ENCODE data around the gene IFIT1B.

DNA sequence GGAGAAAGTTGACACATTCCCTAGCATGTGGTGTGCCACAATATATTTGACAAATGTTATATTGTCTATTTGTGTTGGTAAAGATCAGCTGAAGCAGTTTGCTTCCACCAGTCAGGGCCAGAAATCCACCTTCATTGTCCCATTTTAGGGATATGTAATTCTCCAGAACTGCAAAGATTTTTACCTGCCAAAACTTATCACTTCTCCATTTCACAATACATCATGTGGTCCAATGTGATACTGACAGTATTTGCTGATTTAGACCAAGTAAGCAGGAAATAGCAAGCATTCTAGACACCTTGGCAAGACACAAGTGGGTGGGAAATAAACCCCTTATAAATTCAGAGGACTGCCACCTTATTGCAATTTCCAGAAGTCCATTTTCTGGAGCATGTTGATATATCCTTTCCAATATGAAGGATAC lies 18.6 kb upstream of the LIPA start:
- PRO-cap, 4 experiments = no peak in any of the 4 experiments
- RAMPAGE, long total RNA, 2 experiments = no peak in any of the 2 experiments

DNA sequence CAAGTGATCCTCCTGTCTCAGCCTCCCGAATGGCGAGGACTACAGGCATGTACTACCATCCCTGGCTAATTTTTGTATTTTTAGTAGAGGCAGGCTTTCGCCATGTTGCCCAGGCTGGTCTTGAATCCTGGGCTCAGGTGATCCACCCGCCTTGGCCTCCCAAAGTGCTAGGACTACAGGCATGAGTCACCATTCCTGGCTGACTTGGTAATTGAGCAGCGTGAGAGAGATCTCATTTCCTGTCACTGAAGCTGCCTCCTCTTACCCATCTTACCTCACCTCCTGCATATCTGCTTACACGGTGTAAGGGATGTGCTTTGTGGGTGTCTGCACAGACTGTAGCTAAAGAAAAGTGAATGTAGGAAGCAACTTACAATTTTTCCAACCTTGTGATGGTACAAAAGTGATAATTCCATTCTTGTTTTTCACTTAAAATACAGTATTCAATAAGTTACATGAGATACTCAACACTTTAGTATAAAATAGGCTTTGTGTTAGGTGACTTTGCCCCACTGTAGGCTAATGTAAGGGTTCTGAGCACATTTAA lies 9.8 kb downstream of the IFIT3 start:
- PRO-cap, 4 experiments = no peak in any of the 4 experiments
- RAMPAGE, long total RNA, 2 experiments = no peak in any of the 2 experiments
- RRBS = no CpG with 5 or more reads among the region's 6 CpGs

- PRO-cap, 4 experiments = no peak in any of the 4 experiments
- RAMPAGE, long total RNA, 2 experiments = no peak in any of the 2 experiments
- RRBS = no CpG with 5 or more reads among the region's 6 CpGs
Observed at GRCh38 chr10:89350800-89351327, 23.1 kb downstream of the IFIT3 start.

DNA sequence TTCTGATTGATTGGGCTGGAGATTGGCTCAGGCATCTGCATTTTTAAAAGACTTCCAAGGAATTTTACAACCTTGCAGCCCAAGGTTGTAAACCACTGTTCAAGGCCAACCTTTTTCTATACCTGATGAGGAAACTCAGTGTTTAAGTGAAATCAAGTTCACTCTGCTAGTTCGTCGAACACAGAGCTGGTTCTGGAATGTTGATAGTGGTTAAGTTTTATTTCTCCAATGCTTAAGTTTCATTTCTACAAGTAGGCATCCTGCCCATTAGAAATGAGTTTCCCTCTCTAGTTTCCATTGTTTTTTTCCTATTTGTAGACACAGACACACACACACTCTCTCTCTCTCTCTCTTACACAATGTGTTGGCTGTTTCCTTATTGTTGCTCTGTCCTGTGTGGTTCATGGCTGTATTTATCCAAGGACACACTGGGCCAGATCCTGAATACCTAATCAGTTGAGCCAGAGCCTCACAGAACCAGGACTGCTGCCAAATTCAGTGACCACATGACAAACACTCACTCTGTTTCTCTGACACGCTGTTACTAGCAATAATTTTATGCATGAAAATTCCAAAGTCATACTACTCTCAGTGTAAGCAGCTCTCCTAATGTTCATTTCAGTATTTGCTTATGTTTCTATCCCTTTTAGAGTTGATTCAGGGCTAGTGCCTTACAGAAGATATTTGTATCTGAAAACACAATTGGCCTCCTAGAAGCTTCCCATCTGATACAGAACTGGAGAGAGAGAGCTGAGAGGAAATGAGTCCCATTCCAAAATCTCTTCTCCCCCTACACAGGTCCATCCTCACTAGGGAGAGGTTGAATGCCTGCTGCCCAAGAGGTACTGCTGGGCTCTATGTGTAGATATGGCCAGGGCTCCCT lies 3.6 kb upstream of the IFIT1B start:
- PRO-cap, 4 experiments = peak in 2 of 4 experiments; most common plus-strand start position 745 of the sequence (in 2); most common minus-strand start position 389 of the sequence (in 1)
- RAMPAGE, long total RNA, 2 experiments = no peak in any of the 2 experiments
- RRBS = no CpG with 5 or more reads among the region's 3 CpGs

GRCh38 chr10:89377801-89378331 lies at the start of gene IFIT1B:
Gene IFIT1B (plus strand): TSS chr10:89378056.
- PRO-cap, 4 experiments = no peak in any of the 4 experiments
- RAMPAGE, long total RNA, 2 experiments = no peak in any of the 2 experiments
- RRBS = no CpG with 5 or more reads among the region's 2 CpGs

- PRO-cap, 4 experiments = peak in 4 of 4 experiments; most common plus-strand start chr10:89415118 (in 3); most common minus-strand start chr10:89415434 (in 3)
- RAMPAGE, long total RNA, 2 experiments = no peak in any of the 2 experiments
- RRBS = 3% methylated on average over 16 of the region's 61 CpGs
Observed at GRCh38 chr10:89414925-89415859, 824 bp downstream of the IFIT5 start.

DNA sequence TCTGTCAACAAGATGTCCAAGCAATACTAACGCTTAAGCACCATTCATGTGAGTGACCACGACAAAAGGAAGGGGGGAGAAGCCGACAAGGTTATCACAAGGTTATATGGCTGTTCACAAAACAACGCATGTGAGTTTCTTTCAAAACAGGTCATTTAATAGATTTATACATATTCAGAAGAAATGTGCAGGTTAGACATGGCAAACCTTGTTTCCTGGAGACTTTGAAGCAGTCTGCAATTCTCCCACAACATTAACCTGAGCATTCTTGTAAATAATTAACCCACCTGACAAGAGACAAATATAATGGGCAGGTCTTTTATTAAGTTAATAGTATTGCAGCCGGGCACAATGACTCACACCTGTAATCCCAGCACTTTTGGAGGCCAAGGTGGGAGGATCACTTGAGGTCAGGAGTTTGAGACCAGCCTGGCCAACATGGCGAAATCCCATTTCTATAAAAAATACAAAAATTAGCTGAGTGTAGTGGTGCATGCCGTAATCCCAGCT lies 54.2 kb downstream of the IFIT5 start:
- PRO-cap, 4 experiments = no peak in any of the 4 experiments
- RAMPAGE, long total RNA, 2 experiments = no peak in any of the 2 experiments
- RRBS = no CpG with 5 or more reads among the region's 7 CpGs

- PRO-cap, 4 experiments = peak in 3 of 4 experiments; most common plus-strand start chr10:89494922 (in 2); most common minus-strand start chr10:89494765 (in 3)
- RAMPAGE, long total RNA, 2 experiments = no peak in any of the 2 experiments
- RRBS = no CpG with 5 or more reads among the region's 4 CpGs
Observed at GRCh38 chr10:89494495-89495023, 40.8 kb downstream of the SLC16A12 start.

GRCh38 chr10:89556461-89556817 lies 21.0 kb upstream of the SLC16A12 start:
- PRO-cap, 4 experiments = no peak in any of the 4 experiments
- RAMPAGE, long total RNA, 2 experiments = no peak in any of the 2 experiments
- RRBS = no CpG with 5 or more reads among the region's 1 CpG

GRCh38 chr10:89643983-89644874 lies 813 bp downstream of the PANK1 start:
- PRO-cap, 4 experiments = peak in 4 of 4 experiments; most common plus-strand start chr10:89644118 (in 4); most common minus-strand start chr10:89644563 (in 2)
- RAMPAGE, long total RNA, 2 experiments = no peak in any of the 2 experiments
- RRBS = 2% methylated on average over 28 of the region's 68 CpGs

- PRO-cap, 4 experiments = no peak in any of the 4 experiments
- RAMPAGE, long total RNA, 2 experiments = no peak in any of the 2 experiments
- RRBS = no CpG with 5 or more reads among the region's 1 CpG
Observed at GRCh38 chr10:89738225-89738623, 36.8 kb downstream of the KIF20B start.

DNA sequence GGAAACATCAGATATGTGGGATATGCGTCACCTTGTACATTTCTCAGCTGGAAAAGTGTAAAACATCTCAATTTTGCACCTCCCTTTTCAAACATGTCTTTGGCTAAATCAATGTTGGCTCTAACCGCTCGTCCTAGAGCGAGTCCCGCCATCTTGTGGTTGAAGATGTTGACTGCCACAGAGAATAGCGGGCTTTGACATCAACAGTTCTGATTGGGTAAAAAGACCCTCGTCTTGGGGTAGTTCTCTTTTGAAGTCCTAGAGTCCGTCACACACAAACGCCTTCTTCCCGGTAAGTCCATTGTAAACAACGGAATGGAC lies 565 bp upstream of the RPP30 start:
- PRO-cap, 4 experiments = no peak in any of the 4 experiments
- RAMPAGE, long total RNA, 2 experiments = no peak in any of the 2 experiments
- RRBS = no CpG with 5 or more reads among the region's 11 CpGs

- PRO-cap, 4 experiments = no peak in any of the 4 experiments
- RAMPAGE, long total RNA, 2 experiments = no peak in any of the 2 experiments
- RRBS = no CpG with 5 or more reads among the region's 2 CpGs
Observed at GRCh38 chr10:90913681-90914253, 7.1 kb downstream of the ANKRD1 start.

DNA sequence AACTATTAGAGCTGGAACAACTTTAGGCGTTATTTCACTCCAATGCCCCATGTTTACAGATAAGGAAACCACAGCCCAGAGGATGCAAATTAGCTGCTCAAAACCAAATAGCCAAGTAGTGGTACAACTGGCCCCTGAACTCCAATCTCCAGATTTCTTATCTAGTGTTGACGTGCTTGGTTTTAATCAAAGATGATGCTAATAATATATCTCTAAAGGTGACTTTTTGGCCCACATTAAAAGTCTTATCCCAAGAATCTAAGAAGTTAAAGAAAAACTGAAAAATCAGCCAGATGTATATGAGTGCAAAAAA lies 2.6 kb downstream of the ANKRD1 start:
- PRO-cap, 4 experiments = no peak in any of the 4 experiments
- RAMPAGE, long total RNA, 2 experiments = no peak in any of the 2 experiments
- RRBS = no CpG with 5 or more reads among the region's 2 CpGs

DNA sequence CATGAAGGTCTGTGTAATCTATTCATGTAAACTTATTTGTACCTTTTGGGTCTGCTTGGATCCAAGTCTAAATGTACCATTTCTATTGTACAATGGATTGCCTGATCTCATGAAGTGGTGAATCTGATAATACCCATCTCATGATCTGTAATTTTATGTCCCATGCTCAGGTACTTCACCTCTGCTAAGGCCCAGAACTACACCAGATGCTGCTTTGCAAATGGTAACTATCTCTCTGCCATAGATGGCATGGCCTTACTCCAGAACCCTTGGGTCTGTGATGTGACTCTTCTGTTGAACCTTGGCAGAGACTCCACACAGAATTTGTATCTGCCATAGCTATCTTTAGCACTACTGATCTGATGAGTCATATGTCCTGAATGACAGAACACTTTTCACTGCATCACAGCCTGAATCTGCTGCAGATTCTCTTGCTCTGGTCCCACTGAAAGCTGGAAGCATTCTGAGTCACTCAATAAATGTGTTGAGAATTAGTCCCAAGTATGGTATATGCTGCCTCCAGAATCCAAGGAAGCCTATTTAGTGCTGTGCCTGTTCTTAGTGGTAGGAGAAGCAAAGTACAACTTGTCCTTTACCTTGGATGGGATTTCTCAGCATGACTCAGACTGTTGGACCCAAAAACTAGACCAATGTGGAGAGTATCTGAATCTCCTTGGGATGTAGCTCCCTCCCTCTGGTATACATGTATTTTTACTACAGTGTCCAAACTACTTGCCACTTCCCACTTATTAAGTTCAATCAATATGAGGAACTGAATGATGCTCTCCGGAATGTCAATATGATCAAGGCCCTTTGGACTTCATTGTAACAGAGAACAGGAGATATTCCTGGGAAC lies 39.5 kb upstream of the ANKRD1 start:
- PRO-cap, 4 experiments = no peak in any of the 4 experiments
- RAMPAGE, long total RNA, 2 experiments = no peak in any of the 2 experiments
- RRBS = no CpG with 5 or more reads among the region's 1 CpG

DNA sequence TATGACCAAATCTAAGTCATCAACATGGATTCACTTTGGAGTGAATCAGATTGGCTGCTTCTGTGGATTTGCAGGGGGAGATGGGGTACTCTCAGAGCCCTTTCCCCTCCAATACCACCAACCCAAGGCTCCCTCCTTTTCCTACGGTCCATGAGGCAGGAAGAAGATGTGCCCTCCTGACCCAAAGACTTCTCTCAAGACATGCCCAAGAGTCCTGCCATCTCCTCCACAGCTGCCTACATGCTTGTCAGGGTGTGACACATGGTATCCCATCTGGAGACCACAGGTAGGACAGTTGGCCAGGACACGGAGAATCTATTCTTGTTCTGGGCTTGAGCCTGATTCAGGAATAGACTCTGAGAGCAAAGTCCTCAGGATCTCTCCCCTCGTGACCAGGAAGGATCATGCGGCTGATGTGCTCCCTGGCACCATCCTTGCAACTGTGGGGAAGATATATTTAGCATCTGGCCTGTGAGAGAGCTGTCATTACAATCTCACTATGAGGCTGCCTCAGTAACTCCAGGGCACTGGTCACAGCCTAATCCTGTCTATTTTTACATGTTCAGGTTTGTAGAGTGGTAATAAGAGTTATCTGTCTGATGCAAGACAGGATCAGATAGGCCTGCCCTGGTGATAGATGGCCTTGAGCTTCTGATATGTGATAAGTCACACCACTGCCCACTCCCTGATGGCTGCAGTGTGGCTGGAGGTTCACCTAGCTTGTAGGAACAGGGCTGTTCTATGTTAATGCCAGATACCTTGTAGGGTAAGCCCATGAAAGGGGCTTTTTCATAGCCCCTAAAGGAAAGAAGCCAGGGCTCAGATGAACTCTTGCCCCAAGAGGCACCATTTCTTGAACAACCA lies 50.8 kb downstream of the PPP1R3C start:
- PRO-cap, 4 experiments = no peak in any of the 4 experiments
- RAMPAGE, long total RNA, 2 experiments = no peak in any of the 2 experiments
- RRBS = no CpG with 5 or more reads among the region's 4 CpGs

- PRO-cap, 4 experiments = no peak in any of the 4 experiments
- RAMPAGE, long total RNA, 2 experiments = no peak in any of the 2 experiments
- RRBS = no CpG with 5 or more reads among the region's 1 CpG
Observed at GRCh38 chr10:91691065-91691572, 58.2 kb upstream of the PPP1R3C start.

GRCh38 chr10:91812572-91813391 lies 14.6 kb downstream of the TNKS2 start:
- PRO-cap, 4 experiments = no peak in any of the 4 experiments
- RAMPAGE, long total RNA, 2 experiments = start-site peak on the plus strand in 1 of 2 experiments, at chr10:91813003-91813204 at its widest, 7 reads per replicate
- RRBS = no CpG with 5 or more reads among the region's 8 CpGs

DNA sequence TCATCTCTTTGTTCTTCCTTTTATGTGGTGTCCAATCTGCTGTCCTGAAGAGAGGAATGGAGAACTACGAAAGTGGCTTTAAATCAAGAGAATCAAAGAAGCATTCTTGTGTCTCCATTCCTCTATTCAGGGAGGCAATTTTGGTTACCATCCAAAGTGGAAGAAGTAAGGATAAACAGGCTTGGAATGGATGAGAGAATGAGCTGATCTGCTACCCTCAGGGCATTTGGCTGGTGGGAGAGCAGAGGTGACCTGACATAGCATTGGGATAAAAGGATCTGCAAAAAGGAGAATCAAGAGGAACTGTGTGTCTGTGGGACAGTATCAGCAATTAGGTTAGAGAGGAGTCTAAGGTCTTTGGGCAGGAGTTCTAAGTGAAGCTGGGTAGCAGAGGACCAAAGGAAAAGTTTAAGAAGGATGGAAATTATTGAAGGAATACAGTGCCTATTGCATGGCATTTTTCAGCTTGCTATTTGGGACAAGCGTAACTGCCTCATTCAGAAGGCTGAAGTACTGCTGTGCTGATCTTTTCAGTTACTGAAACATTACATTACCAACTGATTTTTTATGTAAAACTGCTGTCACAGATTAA lies 8.3 kb downstream of the BTAF1 start:
- PRO-cap, 4 experiments = no peak in any of the 4 experiments
- RAMPAGE, long total RNA, 2 experiments = no peak in any of the 2 experiments
- RRBS = no CpG with 5 or more reads among the region's 2 CpGs

DNA sequence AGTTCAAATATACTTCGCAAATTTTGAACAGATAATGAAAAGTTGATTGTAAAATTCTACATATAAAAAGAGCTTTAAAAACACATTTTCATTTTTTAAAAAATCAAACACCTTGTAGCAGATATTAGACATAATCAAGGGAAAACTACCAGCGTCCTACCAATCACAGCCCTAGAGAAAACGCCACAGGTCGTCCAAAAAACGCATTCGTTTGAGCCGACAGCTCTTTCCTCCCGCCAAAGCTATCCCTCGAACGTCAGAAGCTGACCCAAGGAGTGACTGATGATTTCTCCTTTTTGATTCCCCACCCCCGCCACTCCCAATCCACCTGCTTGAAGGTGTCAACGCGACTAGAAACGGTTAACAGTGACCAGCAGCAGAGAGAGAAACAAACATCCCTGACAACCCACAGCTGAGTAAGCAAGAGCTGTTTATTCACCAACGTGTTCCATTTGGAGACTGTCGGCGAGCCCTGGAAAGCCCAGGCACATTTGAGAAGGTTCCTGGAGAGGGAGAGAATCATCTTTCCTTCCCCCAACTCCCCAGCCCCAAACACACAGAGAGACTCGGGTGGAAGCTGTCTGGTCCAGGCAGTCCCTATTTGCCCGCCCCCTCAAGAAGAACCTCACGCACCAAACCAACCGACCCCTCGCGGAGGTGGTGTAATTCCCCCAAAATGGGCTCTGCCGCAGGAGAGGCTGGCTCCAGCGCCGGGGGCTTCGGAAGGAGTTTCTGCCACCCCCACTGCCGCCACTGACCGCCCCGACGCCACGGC lies 652 bp downstream of the CPEB3 start:
- PRO-cap, 4 experiments = peak in 4 of 4 experiments; most common plus-strand start position 458 of the sequence (in 2); most common minus-strand start position 464 of the sequence (in 2)
- RAMPAGE, long total RNA, 2 experiments = no peak in any of the 2 experiments
- RRBS = 1% methylated on average over 7 of the region's 32 CpGs